NCI-H460 (cell line): ENCODE measurements around the genes EZH1, VPS25 and COA3.

DNA sequence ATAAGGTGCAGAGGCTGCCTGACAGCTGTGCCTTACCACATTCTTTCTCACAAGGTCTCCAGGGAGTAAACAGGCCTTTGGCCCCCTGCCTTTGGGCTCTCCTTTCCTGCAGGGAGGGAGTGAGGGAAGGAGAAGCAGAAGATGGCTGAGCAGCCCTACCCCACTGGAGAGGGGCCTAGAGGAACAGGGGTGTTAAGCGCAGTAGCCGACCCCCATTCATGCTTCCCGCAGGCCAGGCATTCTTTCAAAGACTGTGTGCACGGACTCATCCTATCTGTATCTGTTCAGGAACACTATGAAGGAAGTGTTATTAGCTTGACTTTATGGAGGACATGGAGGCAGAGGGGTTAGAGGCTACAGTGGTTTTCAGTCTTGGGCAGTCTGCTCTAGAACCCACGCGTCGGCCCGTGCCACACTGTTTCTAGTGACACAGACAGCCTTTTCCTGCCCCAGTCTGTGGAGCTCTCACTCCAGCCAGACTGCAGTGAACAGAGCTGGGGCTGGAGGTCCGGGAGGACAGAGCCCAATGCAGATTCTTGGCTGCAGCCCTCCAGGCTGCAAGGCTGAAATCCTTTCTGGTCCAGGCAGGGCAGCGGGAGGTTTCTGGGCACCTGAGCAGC, 4.2 kb upstream of the CNP start:
RAMPAGE:
- cytosol, long total RNA: no peak
- long total RNA: no peak
- nucleus, long total RNA: no peak

DNA sequence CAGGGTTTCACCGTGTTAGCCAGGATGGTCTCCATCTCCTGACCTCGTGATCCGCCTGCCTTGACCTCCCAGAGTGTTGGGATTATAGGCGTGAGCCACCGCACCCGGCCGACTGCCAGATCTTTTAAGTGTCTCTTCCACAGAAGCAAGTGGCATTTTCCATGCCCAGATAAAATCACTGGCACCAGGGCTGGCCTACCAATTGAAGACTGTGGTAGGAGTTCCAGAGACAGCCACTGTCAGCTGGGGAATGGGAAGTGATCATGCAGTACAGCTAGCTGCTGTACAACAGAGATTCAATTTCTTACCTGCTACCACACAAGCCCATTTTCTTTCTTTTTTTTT, 17.9 kb downstream of the CNP start:
RAMPAGE:
- cytosol, long total RNA: no peak
- long total RNA: no peak
- nucleus, long total RNA: no peak

DNA sequence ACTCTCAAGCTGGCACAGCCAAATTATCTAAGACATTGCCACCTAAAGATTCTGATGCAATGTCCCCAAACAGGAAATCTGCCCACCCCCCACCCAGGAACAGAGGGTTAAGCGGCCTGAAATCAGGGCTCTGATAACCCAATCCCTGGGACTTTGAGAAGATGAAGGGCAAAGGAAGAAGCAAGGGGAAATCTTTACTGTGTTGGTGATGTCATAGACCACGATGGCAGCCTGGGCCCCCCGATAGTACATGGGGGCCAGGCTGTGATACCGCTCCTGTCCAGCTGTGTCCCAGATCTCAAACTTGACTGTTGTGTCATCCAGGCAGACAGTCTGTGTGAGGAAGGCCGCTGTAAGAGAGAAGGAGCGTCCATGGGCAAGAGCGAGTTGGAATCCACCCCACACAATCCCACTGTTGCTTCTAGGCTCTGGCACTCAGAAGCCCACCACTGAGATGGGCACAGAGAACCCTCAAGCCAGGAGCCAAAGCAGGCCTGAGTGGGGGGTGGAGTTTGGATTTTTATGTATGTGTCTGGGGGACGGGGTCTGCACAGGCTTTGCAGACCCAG, 5.9 kb downstream of the HSPB9 start:
RAMPAGE:
- cytosol, long total RNA: no peak
- long total RNA: no peak
- nucleus, long total RNA: no peak

RAMPAGE:
- cytosol, long total RNA: no peak
- long total RNA: no peak
- nucleus, long total RNA: no peak
Observed at GRCh38 chr17:42132074-42132913, 9.7 kb downstream of the HSPB9 start.

GRCh38 chr17:42266721-42267774, 9.1 kb downstream of the STAT5B start:
RAMPAGE:
- cytosol, long total RNA: no peak
- long total RNA: no peak
- nucleus, long total RNA: no peak

DNA sequence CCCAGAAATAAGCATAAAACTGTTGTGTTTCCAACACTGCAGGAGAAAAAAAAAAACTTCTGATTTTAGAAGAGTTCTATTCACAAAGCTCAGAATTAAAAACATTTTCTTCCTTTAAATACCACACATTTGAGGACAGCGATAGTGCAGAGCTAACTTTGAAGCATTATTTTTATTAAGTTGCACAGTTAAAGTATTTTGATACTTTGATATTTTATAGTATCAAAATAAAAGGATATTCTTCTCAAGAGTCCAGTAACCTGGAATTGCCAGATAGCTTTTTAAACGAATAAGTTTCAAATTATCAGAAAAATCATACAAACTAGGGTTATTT, 3.0 kb downstream of the STAT5B start:
RAMPAGE:
- cytosol, long total RNA: no peak
- long total RNA: no peak
- nucleus, long total RNA: no peak

GRCh38 chr17:42290182-42291261, 2.2 kb downstream of the STAT5A start:
RAMPAGE:
- cytosol, long total RNA: no peak
- long total RNA: no peak
- nucleus, long total RNA: no peak

DNA sequence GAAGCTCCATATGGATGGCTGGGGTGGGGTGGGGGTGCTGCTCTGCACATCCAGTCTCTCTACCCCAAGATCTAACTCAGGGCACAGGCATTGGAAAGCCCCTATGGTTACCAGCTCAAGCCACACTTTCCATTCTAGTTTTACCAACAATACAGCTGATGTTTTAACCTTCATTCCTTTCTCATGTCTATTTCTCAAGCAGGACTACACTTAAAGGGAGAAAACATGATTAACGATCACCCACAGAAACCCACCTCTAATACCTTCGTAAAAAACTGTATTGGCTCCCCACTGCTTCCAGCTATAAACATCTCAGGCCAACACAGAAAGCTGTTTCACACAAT, 47.3 kb downstream of the STAT3 start:
RAMPAGE:
- cytosol, long total RNA: no peak
- long total RNA: no peak
- nucleus, long total RNA: no peak

GRCh38 chr17:42387654-42388242, 494 bp downstream of the STAT3 start:
RAMPAGE:
- cytosol, long total RNA: no peak
- long total RNA: no peak
- nucleus, long total RNA: no peak

RAMPAGE:
- cytosol, long total RNA: no peak
- long total RNA: no peak
- nucleus, long total RNA: no peak
Observed at GRCh38 chr17:42421682-42422305, 1.3 kb downstream of the CAVIN1 start.

RAMPAGE:
- cytosol, long total RNA: no peak
- long total RNA: no peak
- nucleus, long total RNA: no peak
Observed at GRCh38 chr17:42508952-42509906, 26.8 kb upstream of the NAGLU start.

RAMPAGE:
- cytosol, long total RNA: no peak
- long total RNA: no peak
- nucleus, long total RNA: no peak
Observed at GRCh38 chr17:42518092-42518788, 17.8 kb upstream of the NAGLU start.

DNA sequence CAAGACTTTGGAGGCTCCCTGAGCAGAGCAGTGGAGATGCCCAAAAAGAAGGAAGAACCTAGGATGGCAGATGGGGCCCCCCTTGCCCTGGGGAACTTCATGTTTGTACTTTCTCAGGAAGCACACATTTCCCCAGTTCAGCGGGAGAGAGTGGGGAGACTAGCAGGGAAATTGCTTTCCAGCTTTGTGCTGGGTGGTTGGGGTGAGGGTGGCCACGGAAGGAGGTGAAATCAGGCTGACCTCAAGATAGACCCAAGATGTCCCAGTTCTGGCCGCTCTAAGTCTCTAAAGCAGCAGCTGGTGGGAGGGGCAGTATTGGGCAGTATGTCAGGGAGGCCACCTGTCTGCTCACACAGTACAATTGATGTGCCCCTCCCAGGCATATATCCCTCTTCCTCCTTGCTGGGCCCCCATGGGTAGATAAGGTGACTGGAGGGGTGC, 17.2 kb upstream of the NAGLU start:
RAMPAGE:
- cytosol, long total RNA: no peak
- long total RNA: no peak
- nucleus, long total RNA: no peak

DNA sequence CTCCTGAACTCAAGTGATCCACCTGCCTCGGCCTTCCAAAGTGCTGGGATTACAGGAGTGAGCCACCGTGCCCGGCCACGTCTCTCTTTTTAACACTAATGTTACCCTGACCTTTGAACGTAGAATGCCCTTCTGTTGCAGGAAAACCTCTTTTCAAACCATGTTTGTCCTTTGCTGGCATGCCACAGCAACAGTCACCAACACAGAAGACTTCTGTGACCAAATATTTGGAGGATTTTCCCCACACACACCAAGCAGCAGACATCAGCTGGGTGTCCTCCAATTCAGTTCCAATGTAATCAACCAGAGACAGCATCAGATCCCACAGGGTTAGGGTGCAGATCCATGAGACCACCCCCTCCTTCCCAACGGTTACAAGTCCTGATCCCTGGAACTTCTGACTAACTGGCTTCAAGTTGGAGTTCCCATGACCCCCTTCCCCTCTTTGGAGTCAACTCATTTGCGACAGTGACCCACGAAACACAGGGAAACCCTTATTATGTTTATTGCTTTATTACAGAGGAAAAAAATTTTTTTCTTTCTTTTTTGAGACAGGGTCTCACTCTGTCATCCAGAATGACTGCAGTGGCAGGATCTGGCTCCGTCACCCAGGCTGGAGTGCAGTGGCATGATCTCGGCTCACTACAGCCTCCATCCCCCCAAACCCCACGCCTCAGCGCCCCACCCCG, 7.6 kb upstream of the HSD17B1 start:
RAMPAGE:
- cytosol, long total RNA: no peak
- long total RNA: no peak
- nucleus, long total RNA: no peak

DNA sequence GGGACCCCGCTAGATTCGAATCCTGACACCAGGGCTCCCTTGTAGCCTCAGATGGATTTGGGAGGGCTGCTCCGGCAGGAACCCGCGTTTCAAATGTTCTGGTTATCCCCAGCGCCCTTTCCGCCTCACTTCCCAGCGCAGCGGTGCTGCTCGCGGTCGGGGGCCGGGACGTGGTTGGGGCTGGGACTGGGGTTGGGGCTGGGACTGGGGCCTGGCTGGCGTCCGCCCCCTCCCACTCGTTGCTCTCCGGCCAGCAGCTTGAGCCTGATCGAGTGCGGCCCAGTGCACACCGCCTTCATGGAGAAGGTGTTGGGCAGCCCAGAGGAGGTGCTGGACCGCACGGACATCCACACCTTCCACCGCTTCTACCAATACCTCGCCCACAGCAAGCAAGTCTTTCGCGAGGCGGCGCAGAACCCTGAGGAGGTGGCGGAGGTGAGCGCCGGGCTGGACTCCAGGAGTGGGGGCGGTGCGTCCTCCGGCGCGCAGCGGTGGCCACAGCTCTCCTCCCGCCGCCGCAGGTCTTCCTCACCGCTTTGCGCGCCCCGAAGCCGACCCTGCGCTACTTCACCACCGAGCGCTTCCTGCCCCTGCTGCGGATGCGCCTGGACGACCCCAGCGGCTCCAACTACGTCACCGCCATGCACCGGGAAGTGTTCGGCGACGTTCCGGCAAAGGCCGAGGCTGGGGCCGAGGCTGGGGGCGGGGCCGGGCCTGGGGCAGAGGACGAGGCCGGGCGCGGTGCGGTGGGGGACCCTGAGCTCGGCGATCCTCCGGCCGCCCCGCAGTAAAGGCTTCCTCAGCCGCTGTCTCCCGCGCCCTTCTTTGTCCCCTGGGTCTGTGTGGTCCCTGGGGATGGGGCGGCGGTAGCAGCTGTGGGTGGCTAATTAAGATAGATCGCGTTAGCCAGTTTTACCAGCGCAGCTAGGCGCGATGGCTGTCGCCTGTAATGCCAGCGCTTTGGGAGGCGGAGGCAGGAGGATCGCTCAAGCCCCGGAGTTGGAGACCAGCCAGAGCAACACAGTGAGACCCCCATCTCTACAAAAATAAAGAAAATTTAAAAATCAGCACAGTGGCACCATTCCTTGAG, 1.8 kb downstream of the HSD17B1 start:
RAMPAGE:
- cytosol, long total RNA: no peak
- long total RNA: no peak
- nucleus, long total RNA: no peak

DNA sequence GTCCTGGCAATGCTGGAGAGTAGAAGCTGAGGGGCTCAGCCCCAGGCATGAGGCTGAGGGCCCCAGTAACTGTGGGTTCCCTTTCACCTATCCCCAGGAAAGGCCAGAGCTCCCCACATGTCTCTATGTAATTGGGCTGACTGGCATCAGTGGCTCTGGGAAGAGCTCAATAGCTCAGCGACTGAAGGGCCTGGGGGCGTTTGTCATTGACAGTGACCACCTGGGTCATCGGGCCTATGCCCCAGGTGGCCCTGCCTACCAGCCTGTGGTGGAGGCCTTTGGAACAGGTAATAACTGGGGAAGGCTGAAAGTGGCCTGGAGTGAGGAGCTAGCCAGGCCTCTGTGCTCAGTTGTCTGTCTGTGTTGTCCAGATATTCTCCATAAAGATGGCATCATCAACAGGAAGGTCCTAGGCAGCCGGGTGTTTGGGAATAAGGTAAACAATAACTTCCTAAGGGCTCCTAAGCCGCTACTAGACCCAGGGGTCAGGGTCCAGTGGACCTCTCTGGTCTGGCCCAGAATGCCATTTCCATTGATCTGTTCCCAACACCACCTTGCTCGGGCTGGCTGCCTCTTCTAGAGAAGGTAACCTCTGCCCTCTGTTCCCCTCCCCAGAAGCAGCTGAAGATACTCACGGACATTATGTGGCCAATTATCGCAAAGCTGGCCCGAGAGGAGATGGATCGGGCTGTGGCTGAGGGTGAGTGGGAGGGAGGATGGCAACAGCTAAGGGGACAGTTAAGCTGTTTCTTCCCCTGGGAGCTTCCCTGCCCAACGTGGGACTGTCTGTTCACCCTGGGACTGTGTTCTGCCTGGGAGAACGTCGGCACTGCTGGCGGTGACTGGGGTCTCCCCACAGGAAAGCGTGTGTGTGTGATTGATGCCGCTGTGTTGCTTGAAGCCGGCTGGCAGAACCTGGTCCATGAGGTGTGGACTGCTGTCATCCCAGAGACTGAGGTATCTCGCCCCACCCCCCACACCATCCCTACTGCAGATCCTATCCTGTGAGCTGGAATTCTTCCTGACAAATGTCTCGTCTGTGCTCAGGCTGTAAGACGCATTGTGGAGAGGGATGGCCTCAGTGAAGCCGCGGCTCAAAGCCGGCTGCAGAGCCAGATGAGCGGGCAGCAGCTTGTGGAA, 1.9 kb upstream of the MLX start:
RAMPAGE:
- cytosol, long total RNA: no peak
- long total RNA: no peak
- nucleus, long total RNA: no peak

RAMPAGE:
- cytosol, long total RNA: no peak
- long total RNA: no peak
- nucleus, long total RNA: no peak
Observed at GRCh38 chr17:42610500-42610904, 1.0 kb downstream of the TUBG1 start.

DNA sequence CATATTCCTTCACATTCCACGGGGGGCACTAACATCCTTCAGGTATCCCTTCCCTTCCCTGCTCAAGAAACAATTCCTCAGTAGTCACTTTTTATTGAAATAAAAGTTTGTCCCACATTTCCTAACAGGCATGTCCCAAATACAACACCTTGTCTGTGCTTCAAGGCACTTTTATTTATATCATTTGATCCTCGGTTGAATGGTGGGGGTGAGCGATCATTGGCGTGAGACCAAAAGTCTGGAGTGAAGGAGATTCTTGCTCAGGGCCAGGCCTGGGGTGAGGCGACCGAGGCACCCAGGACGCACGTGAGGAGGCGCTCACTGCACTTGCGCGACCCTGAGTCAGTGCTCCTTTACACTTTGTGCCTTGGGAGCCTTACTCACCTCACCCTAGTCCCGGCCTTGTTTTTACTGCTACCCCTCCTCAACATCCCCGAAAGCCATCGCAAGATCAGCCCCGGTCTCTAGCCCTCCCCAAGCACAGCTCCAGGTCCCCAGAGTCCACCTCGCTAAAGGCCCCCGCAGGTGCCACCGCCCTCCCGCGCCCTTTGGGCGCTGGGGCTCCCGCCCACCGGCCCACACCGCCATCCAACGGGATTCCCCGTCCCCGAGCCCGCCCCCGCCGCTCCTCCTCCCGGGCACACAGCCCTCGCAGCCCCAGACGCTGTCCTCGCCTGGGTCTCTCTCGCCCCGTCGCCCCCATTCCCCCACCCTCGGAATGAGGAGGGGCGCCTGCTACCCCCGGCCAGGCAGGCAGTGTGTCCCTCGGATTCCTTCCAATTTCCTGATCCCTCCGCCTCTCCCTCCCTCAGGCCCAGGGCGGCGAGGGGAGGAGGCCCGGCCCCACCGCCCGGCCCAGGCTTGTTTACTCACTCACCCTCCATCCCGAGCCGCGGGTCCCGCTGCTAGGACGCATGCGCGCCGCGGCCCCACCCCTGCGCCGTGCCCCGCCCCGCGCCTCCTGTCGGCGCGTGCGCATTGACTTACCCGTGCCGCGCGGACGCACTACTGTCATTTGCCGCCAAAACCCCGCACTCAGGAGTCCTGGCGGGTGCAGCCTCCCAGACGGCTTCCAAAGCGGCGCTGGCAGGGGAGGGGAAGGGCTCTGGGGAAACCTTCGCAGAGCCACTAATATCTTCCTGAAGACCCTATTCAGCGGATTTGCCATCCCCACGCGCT, at the start of gene EZH1:
EZH1 (minus strand) TSS at position 907 of the 1,179 bp plus-strand sequence.
RAMPAGE:
- cytosol, long total RNA: start-site peak on the minus strand centred at position 914 of the sequence, 45 bp wide, 99 and 22 reads in 2 replicates
- long total RNA: start-site peak on the minus strand centred at position 905 of the sequence, 9 bp wide, 67 and 17 reads in 2 replicates
- nucleus, long total RNA: no peak

RAMPAGE:
- cytosol, long total RNA: start-site peak on the plus strand at chr17:42773449-42773478, 425 and 589 reads in 2 replicates
- long total RNA: start-site peak on the plus strand at chr17:42773449-42773470, 208 and 449 reads in 2 replicates
- nucleus, long total RNA: start-site peak on the plus strand at chr17:42773452-42773470, 101 and 168 reads in 2 replicates
Observed at GRCh38 chr17:42773084-42773642, at the start of gene VPS25. Gene VPS25, plus strand, starts transcription at chr17:42773449.

GRCh38 chr17:42798327-42799042, at the start of gene COA3:
Gene COA3, minus strand, starts transcription at chr17:42798704.
RAMPAGE:
- cytosol, long total RNA: start-site peak on the minus strand at chr17:42798692-42798715, 1,810 and 2,153 reads in 2 replicates
- long total RNA: start-site peak on the minus strand at chr17:42798686-42798707, 243 and 1,061 reads in 2 replicates
- nucleus, long total RNA: start-site peak on the minus strand at chr17:42798686-42798714, 701 and 120 reads in 2 replicates